Epidermal melanocyte (primary cell): ENCODE measurements around the genes SLC15A4, PIWIL1, RAN, MMP17 and ULK1.

GRCh38 chr12:128813103-128813760 lies 10.5 kb downstream of the SLC15A4 start:
- RRBS, result no CpG with 5 or more reads among the region's 12 CpGs

DNA sequence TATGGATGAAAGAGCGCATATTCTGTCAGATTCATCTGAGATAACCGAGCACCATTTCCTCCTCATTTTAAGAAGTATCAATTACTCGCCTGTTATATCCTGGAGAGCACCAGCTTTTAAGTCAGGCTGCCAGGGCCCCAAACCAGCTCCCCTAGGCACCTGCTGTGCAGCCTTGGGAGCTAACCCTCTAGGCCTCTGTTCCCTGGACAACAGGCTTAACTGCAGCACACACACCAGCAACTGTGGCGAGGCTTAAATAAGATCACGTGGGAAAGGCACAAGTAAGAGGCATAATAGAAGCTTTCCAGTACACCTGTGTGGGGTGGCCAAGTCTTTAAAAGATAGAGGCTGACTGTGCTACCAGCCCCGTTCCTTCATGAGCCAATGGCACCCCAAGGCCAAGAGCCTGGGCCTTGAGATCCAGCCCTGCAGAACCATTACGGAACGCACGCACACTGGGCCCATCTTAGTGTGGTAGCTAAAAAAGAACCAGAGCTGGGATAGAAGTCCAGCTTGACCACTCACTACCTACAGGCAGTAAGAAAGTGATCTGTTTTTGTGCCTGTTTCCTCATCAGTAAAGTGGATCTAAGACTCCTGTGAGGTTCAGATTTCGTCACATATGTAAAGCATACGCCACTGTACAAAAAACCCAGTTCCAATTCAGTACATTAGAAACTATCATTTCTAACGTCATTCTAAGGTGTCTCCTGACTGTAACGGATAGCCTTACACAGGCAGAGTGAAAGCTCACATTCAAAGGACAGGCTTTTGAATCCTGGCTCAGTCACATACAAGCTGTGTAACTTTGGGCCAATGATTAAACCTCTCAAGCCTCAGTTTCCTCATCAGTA lies 3.8 kb downstream of the SLC15A4 start:
- RRBS, result no CpG with 5 or more reads among the region's 13 CpGs

DNA sequence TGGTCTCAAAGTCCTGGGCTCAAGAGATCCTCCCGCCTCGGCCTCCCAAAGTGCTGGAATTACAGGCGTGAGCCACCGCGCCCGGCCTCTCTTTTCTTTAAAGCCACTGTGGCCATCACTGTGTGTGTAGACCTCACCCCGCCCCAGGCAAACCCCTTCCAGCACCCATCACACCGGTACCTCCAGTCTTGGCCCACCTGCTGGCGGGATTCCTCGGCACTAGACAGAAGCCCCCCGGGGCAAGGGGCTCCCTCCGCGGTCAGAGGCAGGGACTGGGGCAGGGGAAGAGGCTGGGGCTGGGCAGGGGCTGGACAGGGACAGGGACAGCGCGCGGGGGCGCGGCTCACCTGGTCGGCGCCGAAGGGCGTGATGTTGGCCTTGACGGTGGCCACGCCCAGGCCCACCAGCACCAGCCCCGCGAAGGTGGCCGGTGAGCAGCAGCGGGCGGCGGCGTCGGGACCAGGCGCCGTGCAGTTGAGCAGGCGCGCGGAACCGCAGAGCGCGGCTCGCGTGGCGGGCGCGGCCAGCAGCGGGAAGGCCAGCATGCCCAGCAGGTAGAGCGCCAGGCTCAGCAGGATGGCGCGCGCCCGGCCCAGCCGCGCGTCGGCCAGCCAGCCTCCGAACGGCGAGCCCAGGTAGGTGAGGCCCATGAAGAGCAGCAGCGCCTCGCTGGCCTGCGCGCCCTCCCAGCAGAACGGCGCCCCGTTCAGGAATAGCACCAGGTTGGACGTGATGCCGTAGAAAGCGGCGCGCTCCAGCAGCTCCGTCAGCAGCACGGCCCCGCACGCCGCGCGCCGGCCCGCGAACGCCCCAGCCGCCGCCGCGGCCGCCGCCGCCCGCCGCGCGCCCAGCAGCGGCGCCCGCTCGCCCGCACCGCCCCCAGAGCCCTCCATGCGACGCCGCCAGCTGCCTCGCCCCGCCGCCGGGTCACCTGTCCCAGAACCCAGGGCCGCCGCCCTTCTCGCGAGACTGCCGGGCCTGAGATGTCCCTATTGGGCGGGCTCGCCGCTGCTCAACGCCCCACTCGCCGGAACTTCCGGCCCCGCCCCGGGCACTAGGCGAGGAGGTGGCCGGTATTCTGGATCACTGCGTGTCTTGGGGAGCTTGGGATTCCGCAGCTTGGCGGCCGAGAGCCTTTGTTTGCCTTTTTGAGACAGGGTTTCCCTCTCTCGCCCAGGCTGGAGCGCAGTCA lies at the start of gene SLC15A4:
Gene SLC15A4 (minus strand): TSS at position 908 of the 1,192 bp plus-strand sequence.
- RRBS, result 6% methylated on average over 17 of the region's 127 CpGs

GRCh38 chr12:128863996-128864587 lies 10.8 kb downstream of the GLT1D1 start:
- RRBS, result no CpG with 5 or more reads among the region's 17 CpGs

GRCh38 chr12:128864718-128865317 lies 11.5 kb downstream of the GLT1D1 start:
- RRBS, result no CpG with 5 or more reads among the region's 5 CpGs

DNA sequence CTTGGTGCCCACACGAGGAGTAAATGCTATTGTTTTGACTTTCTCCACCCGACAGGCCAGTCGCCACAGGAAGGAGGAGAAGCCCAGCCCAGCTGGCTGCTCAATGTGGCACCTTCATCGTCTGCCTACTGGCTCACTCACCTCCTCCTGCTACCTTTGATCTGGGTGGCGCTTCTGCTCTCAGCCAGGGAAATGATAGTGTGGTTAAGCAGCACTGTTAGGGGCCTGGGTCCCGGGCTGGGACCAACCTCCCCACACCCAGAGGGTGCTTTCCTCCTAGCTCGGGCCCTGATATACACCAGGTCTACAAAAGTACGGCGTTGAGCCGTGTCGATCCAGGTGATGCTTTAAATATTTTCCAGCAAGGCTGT lies 75.0 kb upstream of the FZD10 start:
- RRBS, result no CpG with 5 or more reads among the region's 11 CpGs

DNA sequence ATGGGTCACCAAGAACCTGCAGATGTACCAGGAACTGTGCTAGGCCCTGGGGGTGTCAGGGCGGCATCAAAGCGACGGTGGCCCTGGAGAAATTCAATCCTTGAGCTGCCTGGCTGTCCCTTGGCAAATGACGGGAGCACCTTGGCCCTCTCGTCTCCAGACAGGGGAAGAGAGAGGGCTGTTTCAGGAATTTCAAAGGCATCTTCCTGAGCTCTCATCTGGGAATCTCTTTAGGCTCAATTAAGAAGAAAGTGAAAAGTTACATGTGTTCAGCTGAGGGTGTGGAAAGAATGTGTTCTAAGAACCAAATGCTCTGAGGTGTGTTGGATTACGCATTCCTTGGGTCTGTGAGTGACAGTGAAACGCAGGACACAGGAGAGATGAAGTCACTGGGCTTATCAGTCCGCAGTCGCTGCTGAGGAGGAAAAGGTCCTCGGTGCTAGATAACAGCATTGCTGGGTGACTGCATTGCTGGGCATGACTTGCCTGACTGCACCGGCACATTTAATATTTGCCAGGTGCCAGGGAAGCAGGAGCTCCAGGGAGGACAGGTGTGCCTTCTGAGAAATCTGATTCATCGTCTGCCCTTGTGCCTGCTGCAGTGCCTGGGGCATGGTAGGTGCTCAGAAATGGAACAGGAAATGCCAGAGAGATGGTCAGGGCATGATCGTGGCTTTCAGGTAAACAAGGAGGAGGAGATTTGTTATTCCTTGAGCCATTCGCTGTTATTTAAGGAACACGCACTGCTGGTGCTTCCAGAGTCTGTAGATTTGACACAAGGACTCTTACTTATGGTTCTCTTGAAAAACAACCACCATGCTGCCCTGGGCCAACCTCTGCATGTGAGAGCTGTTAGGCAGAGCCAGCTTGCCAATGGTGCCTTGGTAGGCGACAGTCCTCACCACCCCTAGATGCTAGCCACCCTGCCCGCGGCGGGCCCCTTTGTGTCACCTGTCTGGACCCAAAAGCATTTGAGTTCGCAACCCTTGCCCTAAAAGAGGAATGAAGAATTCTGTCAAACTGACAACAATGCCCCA lies 64.4 kb upstream of the FZD10 start:
- RRBS, result no CpG with 5 or more reads among the region's 20 CpGs

DNA sequence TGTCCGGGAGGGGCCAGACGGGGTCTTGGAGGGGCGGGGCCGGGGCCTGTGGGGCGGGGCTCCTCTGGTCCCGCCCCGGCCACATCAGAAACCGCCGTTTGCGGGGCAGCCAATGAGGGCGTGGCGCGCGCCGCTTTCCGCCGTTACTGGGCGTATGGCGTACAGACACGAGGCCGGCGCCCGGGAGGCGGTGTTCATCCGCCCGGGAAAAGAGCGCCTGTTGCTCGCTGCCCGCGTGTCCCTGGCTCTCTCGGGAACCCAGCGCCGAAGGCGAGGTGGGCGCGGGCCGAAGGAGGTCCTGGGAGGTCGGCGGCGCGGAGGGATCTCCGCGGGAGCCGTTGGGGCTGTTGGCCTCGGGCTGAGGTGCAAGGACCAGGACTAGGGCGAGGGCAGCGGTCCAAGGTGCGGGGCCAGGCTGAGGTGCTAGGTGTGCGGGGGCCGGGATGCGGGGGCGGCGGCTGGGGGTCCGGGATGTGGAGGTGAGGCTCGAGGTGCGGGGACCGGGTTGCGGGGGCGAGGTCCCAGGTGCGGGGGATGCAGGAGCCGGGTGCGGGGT lies at the start of gene PIWIL1:
Gene PIWIL1 (plus strand): TSS at position 143 of the 556 bp plus-strand sequence.
- RRBS, result 62% methylated on average over 11 of the region's 62 CpGs

DNA sequence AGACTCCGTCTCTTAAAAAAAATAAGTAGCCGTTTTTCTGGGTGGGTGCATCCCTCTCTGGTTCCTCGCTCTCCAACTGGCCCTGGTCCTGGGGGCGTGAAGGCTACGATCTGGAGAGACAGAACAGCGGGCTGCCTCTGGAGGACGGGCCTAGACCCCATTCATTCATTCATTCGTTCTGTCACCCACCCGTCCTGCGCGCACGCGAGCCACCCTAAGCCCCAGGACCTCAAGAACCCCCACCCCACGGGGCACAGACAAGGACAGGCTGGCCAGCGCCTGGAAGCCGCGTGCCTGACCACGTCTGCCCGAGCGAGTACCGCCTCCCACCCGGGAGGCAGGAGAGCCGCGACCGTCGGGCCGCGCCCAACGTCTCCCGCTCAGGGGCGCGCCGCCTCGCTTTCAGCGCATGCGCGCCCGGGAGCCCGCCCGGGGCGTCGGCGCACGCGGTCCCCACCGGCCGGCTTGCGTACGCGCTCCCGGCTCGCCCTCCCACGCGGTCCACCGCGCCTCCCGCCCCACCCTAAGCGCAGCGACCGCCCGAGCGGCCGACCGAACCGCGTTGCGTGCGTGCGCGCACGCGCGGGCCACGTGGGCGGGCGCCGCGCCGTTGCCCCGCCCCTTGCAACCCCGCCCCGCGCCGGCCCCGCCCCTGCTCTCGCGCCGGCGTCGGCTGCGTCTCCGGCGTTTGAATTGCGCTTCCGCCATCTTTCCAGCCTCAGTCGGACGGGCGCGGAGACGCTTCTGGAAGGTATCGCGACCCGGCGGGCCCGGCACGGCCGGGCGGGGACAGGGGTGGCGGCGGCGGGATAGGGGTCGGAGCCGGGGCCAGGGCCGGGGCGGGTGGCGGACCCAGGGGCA lies at the start of gene RAN:
Gene RAN (plus strand): TSS at position 691 of the 861 bp plus-strand sequence.
- RRBS, result 2% methylated on average over 35 of the region's 116 CpGs

- RRBS, result no CpG with 5 or more reads among the region's 24 CpGs
These were observed 37.6 kb upstream of the ADGRD1 start for GRCh38 chr12:130916117-130916529.

- RRBS, result no CpG with 5 or more reads among the region's 7 CpGs
These were observed 96.4 kb downstream of the ADGRD1 start for GRCh38 chr12:131050086-131050470.

DNA sequence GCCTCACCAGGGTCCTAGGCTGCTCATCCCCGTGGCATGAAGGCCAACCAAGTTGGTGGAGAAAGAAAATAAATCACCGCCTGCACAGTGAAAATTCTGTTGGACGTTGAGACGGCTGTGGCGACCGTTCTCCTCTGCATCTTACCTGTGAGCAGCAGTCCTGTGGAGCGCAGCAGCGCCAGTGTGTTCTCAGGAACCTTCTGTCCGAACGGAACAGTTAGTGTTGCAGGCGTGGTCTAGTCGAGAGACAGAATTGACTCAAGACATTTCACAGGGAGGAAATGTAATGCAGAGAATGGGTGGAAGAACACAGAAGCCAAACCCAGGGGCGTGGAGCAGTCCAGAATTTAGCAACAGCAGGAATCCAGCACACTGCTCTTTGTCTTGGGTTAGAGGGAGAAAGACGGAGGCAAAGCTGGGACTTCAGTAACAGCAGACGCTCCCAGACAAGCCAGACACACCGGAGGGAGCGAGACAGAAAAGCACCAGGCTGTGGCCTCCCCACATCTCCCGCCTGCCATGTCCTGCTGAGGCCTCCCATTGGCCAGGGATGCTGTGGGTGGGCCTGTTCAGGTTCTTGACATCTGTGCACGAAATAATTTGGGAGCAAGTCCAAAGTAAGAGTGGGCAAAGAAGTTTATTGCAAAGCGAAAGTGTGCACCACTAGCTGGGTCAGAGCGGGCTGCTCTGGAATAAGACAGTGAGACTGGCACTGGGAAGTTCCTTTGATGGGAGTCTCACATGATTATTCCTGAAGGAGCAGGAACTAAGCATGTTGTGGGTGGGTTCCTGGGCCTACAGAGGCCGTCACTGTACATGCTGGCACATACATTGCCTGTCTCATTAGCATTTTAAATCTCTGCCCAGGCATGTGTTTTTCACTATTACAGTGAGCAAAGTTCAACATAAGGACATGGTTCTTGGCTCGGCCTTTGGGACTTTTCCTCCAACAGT lies 339.4 kb upstream of the SFSWAP start:
- RRBS, result no CpG with 5 or more reads among the region's 23 CpGs

DNA sequence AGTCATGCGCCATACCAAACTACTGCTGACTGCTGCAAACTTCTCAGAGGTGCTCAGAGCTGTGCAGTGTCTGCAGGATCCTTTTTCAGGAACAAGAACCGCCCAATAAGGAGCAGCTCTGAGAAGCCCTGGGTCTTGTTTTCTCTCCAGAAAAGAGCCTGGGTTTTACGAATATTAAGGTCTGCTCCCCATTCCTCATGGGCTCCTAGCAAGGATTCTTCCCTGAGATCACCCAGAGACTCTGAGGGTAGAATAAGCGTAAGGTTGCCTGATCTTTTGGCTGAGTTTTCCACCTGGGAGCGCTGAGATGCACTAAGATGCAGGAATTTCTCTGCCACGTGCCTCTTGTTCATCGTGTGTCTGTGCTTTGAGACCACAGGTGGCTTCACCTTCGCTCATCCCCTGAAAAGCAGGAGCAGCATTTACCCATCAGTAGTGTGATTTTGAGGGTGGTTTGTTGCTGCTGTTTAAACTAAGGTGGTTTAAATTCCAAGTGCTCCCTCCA lies 304.7 kb upstream of the SFSWAP start:
- RRBS, result no CpG with 5 or more reads among the region's 8 CpGs

DNA sequence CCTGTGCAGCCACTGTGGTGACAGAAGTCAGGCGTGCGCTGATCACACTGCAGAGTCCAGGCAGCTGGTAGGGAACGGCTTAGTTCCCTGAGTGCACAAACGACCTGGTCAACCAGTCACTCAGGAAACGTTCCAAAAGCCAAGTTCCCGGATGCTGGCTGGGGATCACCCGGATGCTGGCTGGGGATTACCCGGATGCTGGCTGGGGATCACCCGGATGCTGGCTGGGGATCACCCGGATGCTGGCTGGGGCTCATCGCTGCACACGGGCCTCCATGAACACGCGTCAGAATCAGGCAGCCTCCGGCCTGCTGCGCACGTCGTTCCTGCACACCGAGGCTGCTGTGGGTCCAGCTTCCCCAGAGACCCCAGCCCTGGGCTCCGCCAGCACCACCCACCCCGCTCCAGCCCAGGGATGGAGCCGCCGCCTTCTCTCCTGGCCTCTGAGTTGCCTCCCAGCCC lies 254.1 kb upstream of the SFSWAP start:
- RRBS, result 90% methylated on average over 6 of the region's 23 CpGs

GRCh38 chr12:131737009-131737465 lies 26.1 kb downstream of the SFSWAP start:
- RRBS, result no CpG with 5 or more reads among the region's 19 CpGs

DNA sequence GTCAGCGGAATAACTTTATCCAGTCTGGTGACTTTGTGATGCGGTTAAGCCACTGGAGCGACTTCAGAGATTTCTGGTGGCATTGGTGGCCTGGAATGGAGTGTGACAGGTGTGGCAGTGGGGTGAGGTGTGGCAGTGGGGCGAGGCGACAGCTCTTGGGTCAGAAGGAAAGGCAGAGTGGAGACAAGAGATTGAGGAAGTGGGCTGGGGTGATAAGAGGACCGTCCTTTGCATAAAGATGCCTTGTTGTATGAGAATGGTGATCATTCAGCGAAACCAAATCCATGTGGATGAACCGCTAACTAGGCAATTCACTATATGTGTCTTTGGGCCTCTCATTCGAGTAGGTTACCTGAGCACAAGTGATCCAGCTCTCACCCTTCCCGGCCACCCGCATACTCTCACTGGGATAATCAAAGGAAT lies 46.6 kb downstream of the SFSWAP start:
- RRBS, result 13% methylated on average over 2 of the region's 11 CpGs

- RRBS, result no CpG with 5 or more reads among the region's 6 CpGs
These were observed 35.2 kb upstream of the MMP17 start for GRCh38 chr12:131793006-131793423.

- RRBS, result 1% methylated on average over 33 of the region's 78 CpGs
These were observed at the start of gene MMP17 for GRCh38 chr12:131827947-131828484. Gene MMP17 (plus strand): TSS chr12:131828393.

DNA sequence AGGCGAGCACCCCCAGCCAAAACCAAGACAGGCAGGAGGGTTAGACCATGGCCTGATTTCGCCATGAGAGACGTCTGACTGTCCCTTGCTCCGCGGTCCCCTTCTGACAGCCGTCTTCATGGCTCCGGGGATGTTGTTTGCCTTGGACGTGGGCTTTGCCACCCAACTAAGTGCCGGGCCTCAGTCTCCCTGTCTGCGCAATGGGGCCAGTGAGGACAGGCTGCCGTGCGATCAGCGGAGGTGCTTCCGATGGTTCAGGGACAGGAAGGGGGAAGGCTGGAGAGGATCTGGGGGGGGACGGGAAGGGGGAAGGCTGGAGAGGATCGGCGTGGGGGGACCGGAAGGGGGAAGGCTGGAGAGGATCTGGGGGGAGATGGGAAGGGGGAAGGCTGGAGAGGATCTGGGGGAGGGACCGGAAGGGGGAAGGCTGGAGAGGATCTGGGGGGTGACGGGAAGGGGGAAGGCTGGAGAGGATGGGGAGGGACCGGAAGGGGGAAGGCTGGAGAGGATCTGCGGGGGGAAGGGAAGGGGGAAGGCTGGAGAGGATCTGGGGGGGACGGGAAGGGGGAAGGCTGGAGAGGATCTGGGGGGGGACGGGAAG lies 3.4 kb downstream of the MMP17 start:
- RRBS, result 11% methylated on average over 2 of the region's 24 CpGs

GRCh38 chr12:131894062-131895165 lies at the start of gene ULK1:
Gene ULK1 (plus strand): TSS chr12:131894622.
- RRBS, result 4% methylated on average over 54 of the region's 116 CpGs